RPMI7951 (cell line): ENCODE measurements around the genes ZNF267 and ABCC12.

- RAMPAGE, long total RNA = no peak
Observed at GRCh38 chr16:31454371-31454903, 4.9 kb upstream of the ARMC5 start.

GRCh38 chr16:31466296-31467133, 5.4 kb upstream of the TGFB1I1 start:
- RAMPAGE, long total RNA = no peak

DNA sequence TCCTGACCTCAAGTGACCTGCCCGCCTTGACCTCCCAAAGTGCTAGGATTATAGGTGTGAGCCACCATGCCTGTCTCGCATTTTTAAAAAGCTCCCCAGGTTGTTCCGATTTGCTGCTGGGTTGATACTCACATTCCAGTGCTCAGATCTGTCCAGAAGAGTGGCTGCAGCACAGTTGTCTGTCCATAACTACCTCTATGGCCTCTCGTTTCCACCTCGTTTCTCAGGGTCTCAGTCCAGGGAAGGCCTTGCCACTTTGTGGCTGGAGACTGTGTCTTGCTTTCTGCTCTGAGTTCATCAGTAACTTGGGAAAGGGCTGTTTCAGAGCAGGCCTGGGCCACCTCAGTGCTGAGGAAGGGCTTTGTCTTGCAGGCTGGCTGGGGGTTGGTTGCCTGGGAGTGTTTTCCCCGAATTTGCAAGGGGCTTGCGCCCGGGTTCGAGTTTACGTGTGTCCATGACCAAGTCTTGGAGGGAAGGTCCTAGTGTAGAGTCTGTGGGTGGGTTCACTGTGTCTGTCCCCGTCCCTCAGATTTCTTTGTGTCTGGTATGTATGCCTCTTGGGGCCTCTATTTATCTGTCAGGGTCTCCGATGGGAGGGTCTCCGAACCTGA, 767 bp upstream of the TGFB1I1 start:
- RAMPAGE, long total RNA = no peak

GRCh38 chr16:31873688-31874627, at the start of gene ZNF267:
TSS of gene ZNF267 (plus strand) at chr16:31873807.
- RAMPAGE, long total RNA = start-site peak on the plus strand at chr16:31873778-31873836, 62 and 113 reads in 2 replicates

DNA sequence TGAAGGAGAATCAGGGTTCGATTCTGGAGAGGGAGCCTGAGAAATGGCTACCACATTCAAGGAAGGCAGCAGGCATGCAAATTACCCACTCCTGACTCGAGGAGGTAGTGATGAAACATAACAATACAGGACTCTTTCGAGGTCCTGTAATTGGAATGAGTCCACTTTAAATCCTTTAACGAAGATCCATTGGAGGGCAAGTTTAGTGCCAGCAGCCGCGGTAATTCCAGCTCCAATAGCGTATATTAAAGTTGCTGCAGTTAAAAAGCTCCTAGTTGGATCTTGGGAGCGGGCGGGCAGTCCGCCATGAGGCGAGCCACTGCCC, 701.0 kb downstream of the TP53TG3F start:
- RAMPAGE, long total RNA = no peak

GRCh38 chr16:34162763-34163222, 703.4 kb downstream of the TP53TG3F start:
- RAMPAGE, long total RNA = no peak

DNA sequence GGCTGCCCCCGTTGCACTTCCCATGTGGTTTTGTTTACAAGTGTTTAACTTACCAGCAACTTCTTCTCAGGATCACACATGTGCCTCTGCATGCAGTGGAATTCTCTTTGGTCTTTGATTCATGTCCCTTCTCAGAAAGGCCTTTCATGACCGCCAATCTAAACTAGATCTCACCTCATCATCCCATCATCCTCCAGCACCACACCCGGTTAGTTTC, 16.6 kb upstream of the SHCBP1 start:
- RAMPAGE, long total RNA = no peak

- RAMPAGE, long total RNA = no peak
Observed at GRCh38 chr16:46743256-46743971, 4.7 kb downstream of the MYLK3 start.

GRCh38 chr16:46745355-46745942, 2.7 kb downstream of the MYLK3 start:
- RAMPAGE, long total RNA = no peak

DNA sequence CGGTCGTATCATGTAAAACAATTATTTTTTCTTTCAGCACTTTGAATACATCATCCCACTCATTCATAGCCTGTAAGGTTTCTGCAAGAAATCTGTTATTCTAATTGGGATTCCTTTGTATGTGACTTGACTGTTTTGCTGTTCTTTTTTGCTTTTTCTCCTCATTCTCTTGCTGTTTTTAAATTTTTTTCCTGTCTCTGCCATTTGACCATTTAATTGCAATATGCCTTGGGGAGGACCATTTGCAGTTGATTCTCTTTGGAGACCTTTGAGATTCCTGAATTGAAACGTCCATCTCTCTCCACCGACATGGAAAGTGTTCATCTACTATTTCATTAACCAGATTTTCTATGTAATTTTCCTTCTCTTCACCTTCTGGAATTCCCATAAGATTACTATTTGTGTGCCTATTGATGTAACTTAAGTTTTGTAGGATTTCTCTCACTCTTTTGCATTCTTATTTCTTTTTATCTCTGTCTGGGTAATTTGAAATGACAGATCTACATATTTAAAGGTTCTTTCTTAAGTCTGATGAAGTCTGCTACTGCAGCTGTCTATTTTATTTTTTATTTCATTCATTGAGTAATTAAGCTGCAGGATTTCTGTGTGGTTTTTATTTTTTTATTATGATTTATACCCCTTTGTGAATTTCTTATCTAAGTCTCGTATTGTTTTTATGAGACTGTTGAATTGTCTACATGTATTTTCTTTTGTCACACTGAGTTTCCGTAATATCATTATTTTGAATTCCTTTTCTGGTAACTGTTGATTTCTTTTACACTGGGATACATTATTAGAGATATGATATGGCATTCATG, 147.6 kb upstream of the NETO2 start:
- RAMPAGE, long total RNA = no peak

DNA sequence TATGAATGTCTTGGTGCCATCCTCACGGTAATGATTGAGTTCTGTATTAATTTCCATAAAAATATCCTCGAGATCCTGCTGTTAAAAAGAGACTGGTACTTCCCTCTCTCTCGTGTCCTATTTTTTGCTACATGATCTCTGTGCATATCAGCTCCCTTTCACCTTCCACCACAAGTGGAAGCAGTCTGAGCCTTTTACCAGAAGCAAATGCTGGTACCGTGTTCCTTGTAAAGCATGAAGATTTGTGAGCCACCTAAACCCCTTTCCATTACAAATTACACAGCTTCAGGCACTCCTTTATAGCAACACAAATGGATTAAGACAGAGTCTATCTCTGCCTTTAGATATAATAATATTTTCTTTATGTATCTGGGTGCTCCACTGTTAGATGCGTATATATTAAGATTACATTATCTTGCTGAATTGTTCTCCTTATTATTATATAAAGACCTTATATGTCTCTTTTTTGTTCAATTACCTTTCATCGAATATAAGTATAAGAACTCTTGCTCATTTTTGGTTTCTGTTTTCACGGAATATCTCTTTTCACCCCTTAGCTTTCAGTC, 40.2 kb downstream of the ITFG1 start:
- RAMPAGE, long total RNA = no peak

DNA sequence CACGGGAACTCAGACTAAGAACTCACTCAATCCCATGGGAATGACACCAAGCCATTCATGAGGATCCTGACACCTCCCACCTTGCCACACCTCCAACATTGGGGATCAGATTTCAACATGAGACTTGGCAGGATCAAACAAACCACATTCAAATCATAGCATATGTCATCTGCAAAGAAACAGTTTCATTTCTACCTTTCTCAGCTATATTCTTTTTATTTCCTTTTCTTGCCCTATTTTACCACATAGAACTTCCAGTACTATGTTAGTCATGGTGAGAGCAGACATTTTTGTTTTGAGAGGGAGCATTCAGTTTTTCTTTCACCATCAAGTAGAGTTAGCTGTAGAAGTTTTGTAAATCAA, 113.5 kb downstream of the PHKB start:
- RAMPAGE, long total RNA = no peak

DNA sequence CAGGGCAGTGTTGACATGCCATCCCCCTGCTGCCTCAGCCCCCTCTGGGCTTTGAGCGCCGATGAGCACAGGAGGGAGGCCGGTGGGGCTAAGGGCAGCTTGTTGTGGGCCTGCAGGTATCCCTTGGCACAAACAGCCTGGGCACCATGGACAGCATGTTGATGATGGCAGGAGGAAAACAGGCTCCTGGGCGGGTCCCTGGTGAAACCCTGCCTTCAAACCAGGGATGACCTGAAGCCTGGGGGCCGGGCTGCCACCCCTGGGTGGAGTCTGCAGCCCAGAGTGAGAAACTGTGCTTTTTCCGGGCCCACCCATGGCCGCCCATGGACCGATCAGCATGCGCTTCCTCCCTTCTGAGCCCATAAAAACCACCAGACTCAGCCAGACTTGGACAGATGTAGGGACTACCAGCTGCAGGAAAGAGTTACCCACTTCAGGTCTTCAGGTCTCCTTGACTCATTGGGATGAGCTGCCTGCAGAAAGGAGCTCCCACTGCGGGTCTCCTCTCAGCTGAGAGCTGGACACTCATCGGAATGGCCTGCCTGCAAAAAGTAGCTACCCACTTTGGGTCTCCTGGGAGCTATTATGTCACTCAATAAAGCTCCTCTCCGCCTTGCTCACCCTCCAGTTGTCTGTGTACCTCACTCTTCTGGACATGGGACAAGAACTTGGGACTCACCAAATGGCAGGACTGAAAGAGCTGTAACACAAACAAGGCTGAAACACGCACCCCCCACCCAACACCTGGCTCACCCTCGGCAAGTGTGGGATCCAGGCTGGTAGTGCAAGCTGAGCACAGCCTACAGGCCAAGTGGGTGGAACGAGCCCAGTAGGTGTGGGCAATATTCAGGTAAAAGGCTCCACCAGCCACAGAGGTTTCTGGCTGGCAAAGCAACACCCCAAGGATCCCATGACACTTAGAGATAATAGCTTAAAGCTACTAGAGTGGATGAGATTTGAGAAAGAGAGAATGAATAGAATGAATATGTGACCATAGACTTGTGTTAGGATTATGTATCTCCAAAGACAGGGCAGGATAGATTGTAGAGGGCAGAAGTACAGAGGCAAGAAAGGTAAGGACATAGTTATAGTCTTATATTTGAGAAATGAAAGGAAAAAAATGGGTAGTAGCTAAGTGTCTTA, 175.9 kb downstream of the PHKB start:
- RAMPAGE, long total RNA = no peak

- RAMPAGE, long total RNA = no peak
Observed at GRCh38 chr16:47779405-47780159, 318.5 kb downstream of the PHKB start.

DNA sequence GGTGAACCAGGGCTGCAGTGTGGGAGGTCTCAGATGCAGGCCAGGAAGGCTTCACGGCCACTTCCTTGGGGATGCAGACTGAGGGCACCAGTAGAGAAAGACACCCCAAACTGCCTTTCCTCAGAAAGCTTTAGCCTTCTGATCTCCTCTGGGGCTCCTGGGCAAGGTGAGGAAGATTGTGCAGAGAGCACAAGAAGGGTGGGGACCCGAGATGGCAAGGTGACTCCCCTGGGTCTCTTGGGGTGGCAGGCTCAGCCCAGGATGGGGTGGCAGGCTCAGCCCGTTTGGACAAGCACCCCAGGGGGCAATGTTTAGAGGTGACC, 39.3 kb downstream of the ABCC12 start:
- RAMPAGE, long total RNA = no peak

GRCh38 chr16:48155872-48156345, at the start of gene ABCC12:
TSS of gene ABCC12 (minus strand) at chr16:48155993.
- RAMPAGE, long total RNA = no peak

DNA sequence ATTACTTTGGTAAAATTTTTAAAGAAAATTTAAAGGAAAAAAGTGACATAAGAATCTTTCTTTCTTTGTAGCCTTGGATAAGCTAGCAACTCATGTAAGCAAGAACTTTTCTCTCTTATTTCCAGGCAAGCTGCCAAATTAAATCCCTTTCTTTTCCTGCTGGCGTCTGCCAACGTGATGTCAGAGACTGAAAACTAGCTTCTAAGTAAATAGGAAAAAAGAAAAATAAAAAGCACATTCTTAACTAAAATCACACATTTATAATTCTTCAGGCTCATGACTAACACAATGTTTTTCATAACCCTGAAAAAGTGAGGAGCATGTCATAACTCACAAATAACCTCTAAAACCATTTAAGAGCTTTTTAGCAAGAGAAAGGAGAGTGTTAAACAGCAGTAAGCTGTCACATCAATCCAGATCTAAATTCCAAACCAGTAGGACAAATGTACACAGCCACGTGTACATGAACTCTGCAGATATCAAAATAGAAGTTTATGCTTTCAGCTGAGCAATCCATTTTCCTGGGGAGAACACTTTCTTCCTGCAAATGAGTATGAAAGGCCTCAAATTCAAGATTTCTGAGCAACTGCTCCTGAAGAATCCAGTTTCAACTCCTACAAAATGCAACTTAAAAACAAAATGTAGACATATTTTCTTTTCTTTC, 110.0 kb downstream of the N4BP1 start:
- RAMPAGE, long total RNA = no peak

- RAMPAGE, long total RNA = no peak
Observed at GRCh38 chr16:48501755-48502551, 108.0 kb downstream of the N4BP1 start.

DNA sequence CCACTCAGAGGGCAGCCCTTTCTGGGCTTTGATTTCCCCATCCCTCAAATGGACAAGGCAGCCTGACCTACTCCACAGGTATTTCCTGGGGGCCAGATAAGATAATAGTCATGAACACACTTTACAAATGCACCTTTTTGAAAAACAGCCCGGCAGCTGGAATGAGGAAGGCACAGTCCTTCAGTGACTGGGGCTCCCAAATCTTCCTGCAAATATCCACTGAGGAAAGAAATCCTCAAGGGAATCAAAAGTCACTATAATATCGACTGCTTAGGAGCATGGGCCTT, 61.6 kb downstream of the C16orf78 start:
- RAMPAGE, long total RNA = no peak

DNA sequence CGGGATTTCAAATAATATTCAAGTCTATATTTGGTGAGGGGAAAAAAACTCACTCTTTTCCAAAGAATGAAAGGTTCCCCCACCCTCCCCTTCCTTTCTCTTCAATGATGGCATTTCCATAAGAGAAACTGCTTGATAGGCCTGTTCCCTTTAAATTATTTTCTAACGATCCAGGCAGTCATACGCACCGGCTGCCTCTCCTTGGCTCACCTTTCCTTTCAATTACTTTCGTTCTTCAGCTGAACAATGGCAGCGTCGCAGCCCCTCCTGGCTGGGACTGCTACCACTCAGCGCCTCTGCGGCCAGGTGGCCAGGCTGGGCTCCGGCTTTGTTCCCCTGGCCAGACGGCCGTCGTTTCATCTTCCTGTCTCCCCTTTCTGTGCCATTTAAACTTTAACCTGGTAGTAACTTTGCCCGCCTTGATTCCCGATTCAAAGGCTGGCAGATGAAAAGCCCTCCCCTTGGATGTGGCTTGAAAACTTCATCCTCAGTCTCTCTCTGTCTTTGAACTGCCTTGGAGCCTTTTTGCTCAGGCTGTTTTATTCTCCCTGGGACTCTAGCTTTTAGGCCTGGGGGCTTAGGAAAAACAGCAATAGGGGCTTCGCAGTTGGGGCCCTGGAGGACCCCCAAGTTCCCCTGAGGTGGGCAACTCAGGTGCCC, 79.0 kb downstream of the C16orf78 start:
- RAMPAGE, long total RNA = no peak